Right ventricle myocardium (tissue), 1 donor: ENCODE measurements around a stretch of chr1.

DNA sequence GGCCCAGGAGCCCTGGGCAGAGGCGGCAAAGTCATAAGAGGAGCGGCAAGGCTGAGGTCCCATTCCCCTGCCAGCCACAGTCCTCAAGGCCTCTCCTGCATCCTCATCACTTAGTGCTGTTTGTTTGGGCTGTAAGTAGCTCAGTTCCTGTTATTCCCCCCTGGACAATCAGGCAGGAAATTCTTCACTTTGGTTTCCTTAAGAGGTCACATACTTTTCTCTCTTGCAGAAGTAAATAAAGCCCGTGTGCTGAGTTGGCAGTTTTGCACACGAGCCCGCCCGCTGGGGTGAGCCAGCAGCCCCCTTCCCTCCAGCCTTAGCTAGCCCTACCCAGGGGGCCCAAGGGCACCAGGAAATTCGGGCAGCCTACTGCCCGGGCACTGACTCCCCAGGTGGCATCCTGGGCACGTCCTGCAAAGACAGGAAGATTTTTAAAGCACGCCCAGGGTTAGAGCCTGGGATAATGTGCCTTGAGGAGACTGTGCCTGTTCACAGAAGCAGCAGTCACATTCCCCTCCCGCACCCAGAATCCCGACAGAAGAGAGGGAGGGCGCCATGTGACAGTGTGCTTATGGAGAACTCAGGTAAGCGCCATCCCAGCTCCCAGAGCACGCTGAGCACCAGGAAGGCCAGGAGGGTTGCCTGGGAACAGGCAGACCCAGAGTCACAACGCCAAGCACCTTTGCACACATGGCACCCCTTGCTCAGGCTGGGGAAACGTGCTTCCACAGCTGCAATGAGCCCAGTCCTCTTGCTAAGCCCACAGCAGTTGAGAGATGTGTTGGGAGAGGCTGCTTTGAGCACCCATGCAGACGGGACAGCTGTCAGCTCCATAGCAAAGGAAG is 144.5 kb upstream of the TMEM51 start:
- PRO-cap, 2 experiments: peak in 1 of 2 experiments; most common minus-strand start position 122 of the sequence (in 1)

- PRO-cap, 2 experiments: no peak in any of the 2 experiments
Observed at GRCh38 chr1:15089134-15089315, 64.5 kb upstream of the TMEM51 start.

DNA sequence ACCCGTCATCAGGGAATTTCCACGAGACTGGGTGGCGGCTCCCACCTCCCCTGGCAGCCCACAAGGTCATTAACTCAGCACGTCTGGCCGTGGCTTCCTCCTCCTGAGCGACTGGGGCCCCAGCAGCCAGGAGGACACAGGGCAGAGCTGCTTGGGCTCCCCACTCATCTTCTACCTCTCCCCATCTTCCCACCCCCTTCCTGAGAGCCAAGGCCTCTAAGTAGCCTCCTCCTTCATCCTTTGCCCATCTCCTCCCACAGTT is 15.7 kb upstream of the TMEM51 start:
- PRO-cap, 2 experiments: no peak in any of the 2 experiments

DNA sequence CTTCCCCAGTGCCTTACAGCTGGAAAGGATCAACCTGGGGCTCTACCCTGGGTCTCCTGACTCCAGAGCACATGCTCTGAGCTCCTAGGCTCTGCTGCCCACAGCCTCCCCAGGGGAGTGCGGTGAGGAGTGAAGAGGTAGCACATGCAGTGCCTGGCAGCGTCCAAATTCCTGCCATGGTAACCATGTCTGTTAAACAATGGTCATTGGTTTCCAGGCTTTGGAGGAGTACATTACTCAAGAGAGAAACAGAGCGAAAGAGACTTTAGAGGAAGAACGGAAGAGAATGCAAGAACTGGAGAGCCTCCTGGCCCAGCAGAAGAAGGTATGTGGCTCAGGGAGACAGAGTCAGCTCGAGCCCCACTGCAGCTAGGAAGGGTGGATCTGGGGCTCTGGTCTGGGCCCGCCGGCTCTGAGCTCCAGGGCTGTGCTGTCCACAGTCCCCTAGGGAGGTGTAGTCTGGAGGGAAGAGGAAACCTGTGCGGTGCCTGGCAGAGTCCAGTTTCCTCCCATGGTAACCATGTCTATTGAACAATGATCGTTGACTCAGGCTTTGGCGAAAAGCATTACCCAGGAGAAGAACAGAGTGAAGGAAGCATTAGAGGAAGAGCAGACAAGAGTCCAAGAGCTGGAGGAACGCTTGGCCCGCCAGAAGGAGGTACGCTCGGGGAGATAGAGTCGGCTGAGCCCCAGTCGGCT is 64.7 kb upstream of the EFHD2 start:
- PRO-cap, 2 experiments: no peak in any of the 2 experiments

- PRO-cap, 2 experiments: no peak in any of the 2 experiments
Observed at GRCh38 chr1:15387968-15388870, 21.5 kb upstream of the EFHD2 start.

DNA sequence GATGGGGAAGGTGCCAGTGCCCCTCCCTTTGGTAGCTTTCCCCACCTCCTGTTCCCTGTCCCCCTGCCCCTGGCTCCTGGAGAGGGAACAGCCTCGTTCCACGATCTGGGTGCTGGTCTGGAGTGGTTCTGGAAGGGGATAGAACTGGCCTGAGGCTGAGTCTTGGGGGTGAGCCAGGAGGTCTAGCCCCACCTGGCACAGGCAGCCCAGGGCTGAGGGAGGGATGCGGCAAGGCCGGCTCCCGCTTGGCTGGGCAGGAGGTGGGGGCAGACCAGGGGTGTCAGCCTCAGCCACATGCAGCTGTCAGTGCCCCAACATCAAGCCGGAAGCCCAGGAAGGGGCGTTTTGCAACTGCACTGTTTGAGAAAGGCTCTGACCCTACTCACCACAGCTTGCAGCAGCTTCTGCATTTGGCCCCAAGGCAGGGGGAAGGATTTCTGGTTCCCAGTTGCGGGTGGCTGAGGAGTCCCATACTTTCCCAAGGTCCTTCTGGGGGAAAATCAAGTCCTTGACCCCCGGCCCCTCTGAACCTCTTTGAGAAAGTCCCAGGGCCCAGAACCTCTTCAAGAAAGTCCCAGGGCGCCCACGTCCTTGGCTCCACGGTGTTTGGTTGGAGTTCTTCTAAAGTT is 1.9 kb downstream of the EFHD2 start:
- PRO-cap, 2 experiments: no peak in any of the 2 experiments

GRCh38 chr1:15669142-15669654 is 9.7 kb downstream of the RSC1A1 start:
- PRO-cap, 2 experiments: no peak in any of the 2 experiments

GRCh38 chr1:15680893-15681267 is 3.2 kb upstream of the PLEKHM2 start:
- PRO-cap, 2 experiments: no peak in any of the 2 experiments

- PRO-cap, 2 experiments: no peak in any of the 2 experiments
Observed at GRCh38 chr1:15727186-15727710, 8.8 kb upstream of the SLC25A34 start.

DNA sequence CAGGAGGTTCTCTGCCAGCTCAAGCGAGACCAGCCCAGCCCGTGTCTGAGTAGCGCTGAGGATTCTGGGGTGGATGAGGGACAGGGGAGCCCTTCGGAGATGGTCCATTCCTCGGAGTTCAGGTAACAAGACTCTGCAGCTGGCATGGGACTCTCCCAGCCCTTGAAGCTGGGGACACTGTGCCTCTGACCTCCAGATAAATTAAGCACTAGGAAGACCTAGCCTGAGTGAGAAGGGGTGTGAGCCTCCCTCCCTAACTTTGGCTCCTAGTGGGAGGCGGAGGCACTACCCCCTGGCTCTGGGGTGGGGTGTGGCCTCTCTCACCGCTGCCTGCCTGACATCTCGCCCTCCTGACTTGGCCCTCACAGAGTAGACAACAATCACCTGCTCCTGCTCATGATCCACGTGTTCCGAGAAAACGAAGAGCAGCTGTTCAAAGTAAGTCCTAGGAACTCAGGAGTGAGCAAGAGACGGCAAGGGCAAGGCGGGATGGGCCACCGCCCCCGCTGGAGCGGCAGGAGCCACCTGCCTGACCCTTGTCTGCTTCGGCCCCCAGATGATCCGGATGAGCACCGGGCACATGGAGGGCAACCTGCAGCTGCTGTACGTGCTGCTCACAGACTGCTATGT is 8.2 kb upstream of the SLC25A34 start:
- PRO-cap, 2 experiments: no peak in any of the 2 experiments

- PRO-cap, 2 experiments: no peak in any of the 2 experiments
Observed at GRCh38 chr1:15933041-15933995, 42.6 kb downstream of the ZBTB17 start.

GRCh38 chr1:15950658-15951294 is 25.1 kb downstream of the ZBTB17 start:
- PRO-cap, 2 experiments: no peak in any of the 2 experiments

GRCh38 chr1:16079388-16079930 is 6.0 kb upstream of the FAM131C start:
- PRO-cap, 2 experiments: no peak in any of the 2 experiments

DNA sequence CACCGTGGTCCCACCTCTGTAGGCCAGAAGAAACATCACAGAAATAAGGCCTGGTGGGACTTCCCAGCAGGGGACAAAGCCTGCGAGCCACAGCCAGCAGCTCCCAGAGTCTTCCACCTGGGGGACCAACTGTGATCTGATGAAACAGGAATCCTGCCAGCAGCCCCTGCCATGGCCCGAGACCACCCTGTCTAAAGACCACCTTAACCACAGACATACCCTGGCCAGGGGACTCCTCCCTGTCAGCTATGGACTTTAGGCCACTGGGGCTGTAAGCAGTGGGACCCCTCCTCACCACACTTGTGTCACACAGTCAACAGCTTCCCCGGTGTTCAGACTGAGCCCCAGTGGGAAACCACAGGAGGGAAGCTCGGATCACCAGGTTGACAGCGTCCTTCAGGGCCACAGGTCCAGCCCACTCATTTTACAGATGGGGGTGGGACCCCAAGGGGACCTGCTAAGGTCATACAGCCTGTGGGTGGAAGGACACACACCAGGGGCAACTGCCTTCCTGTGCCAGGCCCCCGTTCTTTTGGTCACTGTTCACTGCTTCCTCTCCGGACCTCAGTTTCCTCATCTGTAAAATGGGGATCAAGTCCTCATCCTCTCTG is 11.5 kb downstream of the EPHA2 start:
- PRO-cap, 2 experiments: no peak in any of the 2 experiments

GRCh38 chr1:16228252-16228912 is 8.6 kb downstream of the CPLANE2 start:
- PRO-cap, 2 experiments: no peak in any of the 2 experiments

GRCh38 chr1:16342566-16343031 is 9.7 kb downstream of the FBXO42 start:
- PRO-cap, 2 experiments: no peak in any of the 2 experiments

DNA sequence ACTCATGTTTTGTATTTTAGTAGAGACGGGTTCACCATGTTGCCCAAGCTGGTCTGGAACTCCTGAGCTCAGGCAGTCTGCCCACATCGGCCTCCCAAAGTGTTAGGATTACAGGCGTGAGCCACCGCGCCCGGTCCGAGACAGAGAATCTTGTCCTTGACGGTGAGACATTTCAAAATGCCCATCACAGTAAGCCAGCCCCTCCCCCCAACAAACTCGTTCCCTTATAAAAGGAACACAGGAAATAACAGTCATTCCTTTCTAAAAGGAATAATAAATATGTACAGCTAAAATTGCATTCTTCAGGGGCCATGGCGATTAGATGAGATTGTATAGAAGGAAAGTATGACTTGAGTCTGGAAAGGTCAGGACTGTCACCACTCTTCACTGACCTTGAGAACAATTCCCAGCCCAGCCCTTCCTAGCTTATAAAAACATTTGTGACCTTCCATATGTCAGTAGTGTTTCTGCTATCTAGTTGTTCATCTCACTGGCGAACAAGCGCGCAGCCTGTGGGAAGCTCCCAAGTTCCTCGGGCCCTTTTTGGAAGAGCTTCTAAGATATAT is 8.5 kb downstream of the SZRD1 start:
- PRO-cap, 2 experiments: no peak in any of the 2 experiments

DNA sequence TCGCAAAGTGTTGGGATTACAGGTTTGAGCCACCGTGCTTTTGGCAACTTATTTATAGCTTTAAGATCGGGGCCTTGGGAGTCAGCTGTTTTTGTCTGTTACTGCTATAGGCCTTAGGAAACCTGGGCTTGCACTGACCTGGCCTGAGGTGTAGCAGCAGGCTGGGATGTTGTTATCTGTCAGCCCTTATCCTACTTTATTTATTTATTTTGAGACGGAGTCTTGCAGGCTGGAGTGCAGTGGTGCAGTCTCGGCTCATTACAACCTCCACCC is 11.4 kb downstream of the SZRD1 start:
- PRO-cap, 2 experiments: no peak in any of the 2 experiments

DNA sequence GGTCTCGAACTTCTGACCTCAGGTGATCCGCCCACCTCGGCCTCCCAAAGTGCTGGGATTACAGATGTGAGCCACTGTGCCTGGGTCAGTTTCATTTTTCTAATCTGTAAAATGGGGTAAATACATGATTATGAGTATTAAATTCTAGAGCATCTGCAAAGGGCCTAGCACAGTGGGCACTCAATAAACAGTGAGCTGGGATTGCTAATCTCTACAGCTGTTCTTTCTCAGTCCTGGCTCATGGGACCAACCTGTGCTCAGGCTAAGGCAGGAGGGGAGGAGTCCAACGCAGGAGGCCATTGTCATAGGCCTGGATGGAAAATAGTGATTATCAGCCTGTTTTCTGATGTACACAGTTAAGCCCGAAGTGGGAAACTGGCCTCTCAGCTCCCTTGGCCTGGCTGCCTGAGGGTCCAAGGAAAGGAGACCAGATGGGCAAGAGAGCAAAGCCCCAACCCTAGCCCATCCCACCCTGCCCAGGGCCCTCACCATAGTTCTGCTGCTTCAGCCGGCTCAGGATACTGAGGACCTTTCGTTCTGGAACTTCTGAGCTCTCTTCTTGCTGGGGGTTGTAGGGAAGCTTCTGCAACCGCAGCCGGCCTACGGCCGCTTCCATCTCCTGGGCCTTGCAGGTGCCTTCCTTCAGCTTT is 33.3 kb downstream of the SZRD1 start:
- PRO-cap, 2 experiments: no peak in any of the 2 experiments

DNA sequence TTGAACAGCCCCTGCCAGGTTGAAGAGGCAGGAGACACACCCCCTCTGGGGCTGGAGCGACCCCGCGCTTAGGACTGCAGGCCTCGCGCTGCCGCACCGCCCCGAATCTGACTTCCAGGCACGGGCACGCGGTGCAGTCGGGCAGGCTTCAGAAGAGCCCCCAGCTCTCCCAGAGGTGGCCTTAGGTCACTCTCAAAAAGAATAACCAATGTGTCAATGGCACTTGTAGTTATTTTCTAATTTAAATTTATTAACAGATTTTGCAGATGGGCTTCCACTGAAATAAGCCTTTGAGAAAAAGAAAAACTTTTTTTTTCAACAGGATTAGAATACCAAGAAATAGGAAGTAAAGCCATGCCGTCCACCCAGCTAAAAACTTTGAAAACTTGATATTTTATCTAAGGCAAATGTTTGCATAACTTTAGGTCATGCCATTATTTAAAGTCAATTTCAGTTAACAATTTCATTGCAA is 173.3 kb downstream of the NECAP2 start:
- PRO-cap, 2 experiments: no peak in any of the 2 experiments